Body of pancreas (tissue), 2 donors: ENCODE measurements around a stretch of chr10.

- PRO-cap, result no peak
- RAMPAGE, long total RNA, 2 experiments, result no peak in any of the 2 experiments
Measured at GRCh38 chr10:117609089-117609840, 66.7 kb downstream of the EMX2 start.

DNA sequence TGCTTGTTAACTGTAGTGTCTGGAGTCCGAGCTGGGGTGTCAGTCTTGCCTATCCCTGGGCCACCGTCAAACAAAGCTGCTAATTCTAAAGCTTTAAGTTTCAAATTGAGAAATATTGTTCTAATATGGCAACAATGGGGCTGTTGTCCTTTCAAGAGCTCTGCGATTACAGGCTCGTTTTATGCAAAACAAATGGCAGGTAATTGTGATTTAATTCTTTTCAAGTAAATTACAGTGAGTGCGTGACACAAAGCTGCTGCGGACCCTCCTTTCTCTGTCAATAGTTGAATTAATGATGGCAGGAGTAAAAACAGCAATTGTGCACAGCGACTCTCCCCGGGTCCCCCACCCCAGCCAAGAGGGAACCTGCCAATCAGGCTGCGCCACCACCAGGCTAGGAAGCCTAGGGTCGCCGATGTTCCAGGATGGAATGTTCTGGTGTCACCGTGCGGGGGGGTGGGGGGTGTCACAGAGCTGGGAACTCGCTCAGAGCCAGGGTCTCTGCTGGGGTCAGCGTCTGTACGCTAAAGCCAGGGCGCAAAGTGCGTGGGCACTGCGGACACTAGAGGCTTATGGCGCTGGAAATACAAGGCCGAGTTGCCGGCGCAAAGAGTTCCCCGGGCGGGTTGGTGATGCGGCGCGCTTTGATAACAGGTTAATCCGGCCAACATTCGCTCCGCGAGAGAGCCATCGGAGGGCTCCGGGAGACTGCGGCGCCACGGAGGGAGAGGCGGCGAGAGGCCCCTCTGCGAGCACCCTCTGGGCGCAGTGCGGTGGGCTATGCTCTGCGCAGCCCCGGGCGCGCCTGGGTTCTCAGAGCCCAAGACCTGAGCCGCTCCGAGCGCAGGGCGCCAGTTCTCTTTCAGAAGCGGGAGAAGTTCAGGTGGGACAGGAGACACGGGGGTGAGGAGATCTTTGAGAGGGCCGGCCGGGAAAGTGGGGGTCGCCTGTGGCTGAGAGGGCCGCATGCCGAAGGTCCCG is 192.2 kb downstream of the EMX2 start:
- PRO-cap, result no peak
- RAMPAGE, long total RNA, 2 experiments, result no peak in any of the 2 experiments

GRCh38 chr10:118017820-118018367 is 28.8 kb downstream of the RAB11FIP2 start:
- PRO-cap, result no peak
- RAMPAGE, long total RNA, 2 experiments, result no peak in any of the 2 experiments

- PRO-cap, result no peak
- RAMPAGE, long total RNA, 2 experiments, result start-site peak on the minus strand in 1 of 2 experiments, at chr10:118021846-118021926 at its widest, 8 reads per replicate
Measured at GRCh38 chr10:118021808-118022935, 24.6 kb downstream of the RAB11FIP2 start.

GRCh38 chr10:118039910-118040531 is 6.7 kb downstream of the RAB11FIP2 start:
- PRO-cap, result no peak
- RAMPAGE, long total RNA, 2 experiments, result start-site peak on the minus strand in 1 of 2 experiments, at chr10:118040157-118040324 at its widest, 9 reads per replicate

DNA sequence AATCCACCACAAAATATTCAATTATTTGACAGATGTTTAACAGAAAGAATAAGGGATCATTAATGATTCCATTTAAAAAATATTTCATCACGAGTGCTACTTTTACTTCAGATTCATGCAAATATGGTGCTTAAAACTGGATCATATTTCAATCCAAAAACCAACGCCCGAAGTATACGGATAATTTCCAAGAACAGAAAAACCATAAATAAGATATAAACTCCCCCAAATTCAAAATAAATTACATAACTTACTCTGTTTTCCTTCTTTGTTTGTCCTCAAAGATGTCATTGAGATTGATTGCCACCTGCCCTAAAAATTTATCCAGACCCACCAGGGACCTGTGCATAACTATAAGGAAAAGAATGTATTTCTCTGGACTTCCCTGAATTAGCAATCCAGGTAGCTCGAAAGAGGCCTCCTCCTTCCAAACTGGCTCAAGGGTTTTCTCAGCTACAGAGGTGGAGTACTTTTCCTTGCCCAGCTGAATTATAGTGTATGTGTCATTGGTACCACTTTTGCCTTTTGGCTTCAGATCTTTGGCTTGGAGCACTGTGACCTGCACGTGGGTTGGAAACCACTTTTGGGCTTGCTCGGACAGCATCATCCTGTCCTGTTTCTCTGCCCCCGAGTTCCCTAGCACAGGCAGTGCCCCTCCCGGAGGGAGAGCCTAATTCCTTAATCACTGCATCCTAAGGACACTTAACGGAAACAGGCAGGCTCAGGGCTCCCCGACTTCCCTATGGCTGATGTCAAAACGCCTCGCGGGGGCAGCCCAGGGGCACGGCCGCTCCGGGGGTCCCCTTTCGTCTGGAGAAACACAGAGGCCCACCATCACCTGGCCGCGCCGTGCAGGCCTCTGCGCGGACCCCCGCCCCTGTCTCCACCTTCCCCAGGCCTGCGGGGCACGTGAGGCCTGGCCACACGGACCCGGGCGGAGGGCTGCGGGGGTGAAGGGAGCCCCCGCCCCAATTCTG is 896 bp downstream of the RAB11FIP2 start:
- PRO-cap, result no peak
- RAMPAGE, long total RNA, 2 experiments, result start-site peak on the minus strand in 1 of 2 experiments, centred at position 493 of the sequence, 20 reads per replicate

DNA sequence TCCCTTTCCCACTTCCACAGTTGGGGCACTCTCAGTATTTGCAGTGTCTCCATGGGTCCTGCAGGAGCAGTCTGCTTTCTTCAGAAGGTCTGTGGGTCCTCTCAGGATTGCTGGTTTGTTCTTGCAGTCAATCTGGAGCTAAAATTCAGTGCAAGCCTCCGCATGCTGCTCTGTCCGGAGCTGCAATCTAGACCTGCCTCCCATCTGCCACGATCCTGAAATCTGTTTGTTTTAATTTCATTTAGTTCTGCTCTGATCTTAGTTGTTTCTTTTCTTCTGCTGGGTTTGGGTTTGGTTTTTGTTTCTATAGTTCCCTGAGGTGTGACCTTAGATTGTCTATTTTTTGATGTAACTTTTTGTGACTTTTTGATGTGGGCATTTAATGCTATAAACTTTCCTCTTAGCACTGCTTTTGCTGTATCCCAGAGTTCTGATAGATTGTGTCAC is 63.9 kb upstream of the PRLHR start:
- PRO-cap, result no peak
- RAMPAGE, long total RNA, 2 experiments, result no peak in any of the 2 experiments

DNA sequence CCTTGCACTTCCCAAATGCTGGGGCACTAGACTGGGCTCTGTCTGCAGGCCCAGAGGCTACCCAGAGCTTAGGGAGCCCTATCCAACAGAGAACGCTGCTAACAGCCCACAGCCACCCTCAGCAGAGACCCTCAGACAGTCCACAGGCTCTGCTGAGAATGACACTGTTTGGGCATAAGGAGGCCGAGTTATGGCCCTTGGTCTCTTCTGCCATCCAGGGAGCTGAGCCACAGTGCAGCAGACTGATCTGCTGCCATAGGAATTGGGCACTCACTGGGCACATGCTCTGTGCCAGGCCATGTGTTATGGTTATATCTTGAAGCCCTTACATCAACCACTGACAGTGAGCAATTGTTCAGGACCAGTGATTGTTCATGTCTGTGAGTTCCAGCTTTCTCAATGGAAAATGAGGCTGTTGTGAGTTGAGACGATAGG is 77.4 kb upstream of the PRLHR start:
- PRO-cap, result no peak
- RAMPAGE, long total RNA, 2 experiments, result no peak in any of the 2 experiments

DNA sequence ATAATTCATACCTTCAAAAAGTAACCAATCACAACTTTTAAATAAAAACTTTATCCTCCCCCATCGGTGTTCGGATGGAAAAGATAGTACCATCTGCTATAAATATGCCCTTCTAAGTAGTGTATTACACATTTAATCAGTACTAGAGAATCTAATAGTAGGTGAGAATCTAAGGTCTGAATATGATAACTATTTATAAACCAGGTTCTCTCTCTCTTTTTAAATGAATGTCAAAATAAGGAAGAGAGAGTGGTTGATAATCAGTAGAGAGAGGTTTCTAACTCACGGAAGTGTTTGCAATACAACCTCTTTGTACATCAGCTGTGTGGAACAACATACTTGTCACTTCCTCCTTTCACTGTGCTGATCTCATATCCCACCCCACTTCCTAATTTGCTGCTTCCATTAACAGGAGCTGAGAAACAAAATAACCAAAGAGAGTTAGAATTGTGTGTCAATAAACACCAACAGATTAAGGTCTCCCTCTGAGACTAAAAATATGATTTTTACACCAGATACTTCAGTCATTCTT is 25.2 kb downstream of the CACUL1 start:
- PRO-cap, result no peak
- RAMPAGE, long total RNA, 2 experiments, result no peak in any of the 2 experiments

- PRO-cap, result no peak
- RAMPAGE, long total RNA, 2 experiments, result no peak in any of the 2 experiments
Measured at GRCh38 chr10:118792380-118792786, 37.6 kb upstream of the CACUL1 start.

GRCh38 chr10:118872569-118872768 is 117.7 kb upstream of the CACUL1 start:
- PRO-cap, result no peak
- RAMPAGE, long total RNA, 2 experiments, result no peak in any of the 2 experiments

DNA sequence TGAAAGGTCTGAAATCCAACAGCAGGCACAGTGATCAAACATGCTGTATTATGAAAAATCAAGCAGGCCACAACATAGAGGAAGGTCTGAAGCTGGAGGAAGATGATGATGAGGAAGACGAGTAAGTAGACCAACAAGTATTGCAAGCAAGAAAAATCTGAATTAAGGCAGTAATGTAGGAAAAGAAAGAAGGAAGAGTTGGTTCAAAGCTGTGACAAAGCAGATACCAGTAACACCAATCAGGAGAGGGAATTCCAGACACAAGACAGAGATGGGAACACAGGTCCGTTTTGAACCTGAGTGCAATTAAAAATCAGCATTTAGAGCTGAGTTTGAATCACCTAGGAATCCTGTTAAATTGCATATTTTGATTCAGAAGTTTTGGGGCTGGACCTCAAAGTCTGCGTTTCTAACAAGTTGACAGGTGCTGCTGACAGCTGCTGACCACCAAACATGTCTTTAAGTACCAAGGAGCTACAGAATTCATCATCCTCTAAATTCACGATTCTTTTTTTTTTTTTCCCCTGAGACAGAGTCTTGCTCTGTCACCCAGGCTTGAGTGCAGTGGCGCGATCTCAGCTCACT is 18.7 kb downstream of the NANOS1 start:
- PRO-cap, result no peak
- RAMPAGE, long total RNA, 2 experiments, result no peak in any of the 2 experiments

DNA sequence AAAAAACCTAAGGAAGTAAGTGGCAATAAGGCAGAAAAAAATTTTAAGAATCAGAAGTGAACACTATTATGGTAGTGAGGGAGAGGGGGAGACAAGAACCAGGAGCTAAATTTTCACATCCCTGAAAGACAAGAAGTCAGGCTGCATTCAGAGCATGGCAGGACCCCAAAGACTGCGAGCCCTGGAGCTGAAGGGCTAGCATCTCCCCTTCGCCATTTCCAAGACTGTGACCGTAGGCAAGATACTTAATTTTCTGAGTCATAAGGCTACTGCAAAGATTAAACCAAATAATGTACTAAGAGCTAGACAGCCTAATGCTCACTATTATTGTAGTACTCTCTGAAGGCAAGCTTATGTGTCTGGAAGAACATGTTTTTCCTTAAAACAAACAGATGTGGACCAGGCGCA is 14.1 kb downstream of the EIF3A start:
- PRO-cap, result no peak
- RAMPAGE, long total RNA, 2 experiments, result no peak in any of the 2 experiments

- PRO-cap, result no peak
- RAMPAGE, long total RNA, 2 experiments, result no peak in any of the 2 experiments
Measured at GRCh38 chr10:119090287-119090835, 9.7 kb upstream of the EIF3A start.

DNA sequence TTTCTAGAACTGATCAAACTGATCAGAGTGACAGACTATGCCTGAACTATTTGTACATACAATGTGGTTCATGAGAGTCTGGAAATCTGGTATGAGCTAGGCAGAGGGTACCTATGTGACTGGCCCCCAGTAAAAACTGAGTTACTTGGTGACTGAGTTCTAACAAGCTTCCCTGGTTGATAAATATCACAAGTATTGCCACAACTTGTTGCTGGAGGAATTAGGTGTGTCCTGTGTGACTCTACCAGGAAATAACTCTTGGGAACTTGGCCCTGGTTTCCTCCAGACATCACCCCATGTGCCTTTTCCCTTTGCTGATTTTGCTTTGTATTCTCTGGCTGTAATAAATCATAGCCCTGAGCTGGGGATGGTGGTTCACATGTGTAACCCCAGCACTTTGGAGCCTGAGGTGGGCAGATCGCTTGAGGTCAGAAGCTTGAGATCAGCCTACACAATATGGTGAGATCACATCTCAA is 3.2 kb upstream of the DENND10 start:
- PRO-cap, result no peak
- RAMPAGE, long total RNA, 2 experiments, result no peak in any of the 2 experiments

- PRO-cap, result no peak
- RAMPAGE, long total RNA, 2 experiments, result no peak in any of the 2 experiments
Measured at GRCh38 chr10:119175178-119175496, 3.5 kb downstream of the PRDX3 start.

DNA sequence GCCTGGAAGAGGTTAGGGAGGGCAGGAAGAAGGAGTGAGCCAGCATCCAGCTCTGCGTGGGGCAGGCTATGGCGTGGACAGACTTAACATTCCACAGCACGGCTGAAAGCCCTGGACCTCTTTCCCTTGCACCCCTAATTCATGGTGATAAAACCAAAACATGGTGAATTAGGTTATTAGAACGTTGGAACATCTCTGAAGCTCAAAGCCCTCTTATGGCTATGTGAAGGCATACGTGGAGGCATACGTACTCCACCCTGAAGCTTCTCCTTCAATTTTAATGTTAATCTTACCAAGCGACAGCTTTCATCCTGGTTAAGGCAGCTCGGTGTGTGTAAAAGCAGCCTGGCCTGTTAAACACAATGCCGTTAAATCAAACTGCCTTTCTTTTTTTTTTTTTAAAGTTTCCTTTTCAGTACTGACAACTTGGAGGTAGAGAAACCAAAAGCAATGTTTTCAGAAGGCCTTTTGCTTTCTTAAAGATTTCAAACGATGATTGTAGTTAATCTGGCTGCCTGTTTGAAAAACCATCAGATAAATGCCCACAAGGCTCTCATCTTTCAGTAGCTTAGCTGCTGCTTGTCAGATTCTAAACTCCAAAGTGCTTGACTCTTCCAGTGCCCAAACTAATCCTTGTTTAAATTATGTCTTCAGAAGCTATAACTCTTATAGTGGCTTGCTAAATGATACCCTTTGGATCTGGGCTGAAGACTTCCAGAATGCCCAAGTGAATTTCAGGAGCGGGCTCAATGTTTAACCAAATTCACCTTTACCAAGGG is 4.6 kb downstream of the GRK5 start:
- PRO-cap, result no peak
- RAMPAGE, long total RNA, 2 experiments, result no peak in any of the 2 experiments

GRCh38 chr10:119229089-119230454 is 22.2 kb downstream of the GRK5 start:
- PRO-cap, result no peak
- RAMPAGE, long total RNA, 2 experiments, result no peak in any of the 2 experiments

DNA sequence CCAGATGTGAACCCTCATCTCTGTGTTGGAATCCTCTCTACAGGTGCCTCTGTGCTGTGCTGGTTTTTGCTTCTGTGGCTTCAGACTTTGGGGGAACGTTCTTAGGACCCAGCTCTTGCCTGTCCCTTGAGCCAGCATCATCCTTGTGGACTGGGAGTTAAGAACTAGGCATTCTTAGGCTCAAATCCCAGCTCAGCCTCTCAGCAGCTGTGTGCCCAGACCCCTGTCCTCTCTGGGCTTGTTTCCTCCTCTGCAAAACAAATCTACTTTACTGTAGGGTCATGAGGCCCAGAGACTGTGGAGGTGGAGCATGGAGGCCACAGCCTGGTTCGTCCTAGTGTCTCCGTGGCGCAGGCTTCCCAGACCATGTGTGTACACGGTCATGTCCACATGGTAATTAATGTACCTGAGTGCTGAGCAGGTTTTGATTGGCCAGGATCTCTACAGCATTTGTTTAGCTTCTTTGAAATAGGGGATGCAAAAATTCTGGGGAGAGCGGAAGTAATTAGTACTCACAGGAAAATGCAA is 102.4 kb downstream of the GRK5 start:
- PRO-cap, result no peak
- RAMPAGE, long total RNA, 2 experiments, result no peak in any of the 2 experiments

DNA sequence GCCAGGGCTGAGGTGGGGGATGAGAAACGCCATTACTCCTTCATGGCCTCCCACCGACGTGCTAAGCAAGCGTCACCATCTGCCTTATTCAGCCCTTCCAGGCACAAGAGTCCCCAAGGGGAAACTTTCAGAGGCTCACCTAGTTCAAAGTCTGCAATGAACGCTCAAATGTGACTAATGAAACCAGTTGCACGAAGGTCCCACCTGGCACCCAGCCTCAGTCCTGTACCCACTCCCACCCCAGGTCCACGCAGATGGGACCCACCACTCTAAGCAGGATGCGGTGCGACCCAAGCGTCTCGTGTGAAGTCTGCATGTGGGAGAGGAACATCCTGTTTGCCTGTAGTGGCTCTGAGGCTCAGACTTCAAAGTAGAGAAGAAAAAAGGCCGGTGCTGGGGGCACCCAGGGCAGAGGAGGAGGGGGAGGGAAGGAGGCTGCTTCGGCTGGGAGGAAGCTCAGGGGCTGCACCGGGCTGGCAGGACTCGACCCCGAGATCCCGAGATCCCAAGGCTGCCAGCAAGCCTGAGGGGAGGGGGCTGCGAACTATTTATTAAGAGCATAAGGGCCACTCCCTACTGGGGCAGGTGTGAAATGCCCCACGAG is 40.2 kb downstream of the RGS10 start:
- PRO-cap, result no peak
- RAMPAGE, long total RNA, 2 experiments, result no peak in any of the 2 experiments